Measurements from ENCODE around the gene MINDY4B.

GRCh38 chr3:150779039-150779695 is 16.2 kb upstream of the SIAH2 start:
- PRO-cap, 3 experiments = no peak in any of the 3 experiments
- RAMPAGE, long total RNA = no peak

- PRO-cap, 3 experiments = no peak in any of the 3 experiments
- RAMPAGE, long total RNA = no peak
Measured at GRCh38 chr3:150905223-150905597, at the start of gene MINDY4B. MINDY4B (minus strand) TSS chr3:150905439.

- PRO-cap, 3 experiments = no peak in any of the 3 experiments
- RAMPAGE, long total RNA = no peak
Measured at GRCh38 chr3:151101579-151101970, 16.1 kb downstream of the MED12L start.

GRCh38 chr3:151187809-151188358 is 15.1 kb downstream of the GPR171 start:
- PRO-cap, 3 experiments = no peak in any of the 3 experiments
- RAMPAGE, long total RNA = no peak

GRCh38 chr3:151275143-151275771 is 3.1 kb downstream of the P2RY14 start:
- PRO-cap, 3 experiments = no peak in any of the 3 experiments
- RAMPAGE, long total RNA = no peak

DNA sequence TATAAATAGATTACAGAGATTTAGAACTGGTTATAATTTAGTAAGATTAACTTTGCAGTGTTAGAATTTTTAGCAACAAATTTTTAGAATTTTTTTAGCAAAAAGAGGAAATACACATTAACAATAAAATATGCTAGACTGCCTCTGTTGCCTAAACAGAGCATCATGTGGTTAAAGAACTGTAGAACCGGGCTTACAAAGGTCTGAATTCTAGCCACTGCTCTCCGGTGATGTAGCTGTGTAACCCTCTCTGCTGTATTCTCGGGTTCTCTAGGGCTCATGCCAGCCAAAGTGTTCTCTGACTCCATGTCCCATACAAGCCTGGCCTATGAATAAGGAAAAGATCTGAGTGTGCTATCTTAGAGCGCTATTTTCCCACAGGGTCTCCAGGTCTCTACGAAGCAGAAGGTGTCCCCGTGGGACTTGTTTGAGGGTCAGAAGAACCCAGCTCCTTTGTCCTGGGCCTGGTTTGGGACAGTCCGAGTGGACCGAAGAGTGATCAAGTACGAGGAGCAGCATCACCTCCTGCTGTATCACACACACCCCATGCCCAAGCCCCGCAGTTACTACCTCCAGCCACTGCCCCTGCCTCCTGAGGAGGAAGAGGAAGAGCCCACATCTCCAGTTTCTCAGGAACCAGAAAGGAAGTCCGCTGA is 3.0 kb upstream of the P2RY12 start:
- PRO-cap, 3 experiments = no peak in any of the 3 experiments
- RAMPAGE, long total RNA = no peak

GRCh38 chr3:151531235-151531640 is 70.4 kb upstream of the IGSF10 start:
- PRO-cap, 3 experiments = no peak in any of the 3 experiments
- RAMPAGE, long total RNA = no peak

GRCh38 chr3:152272611-152273404 is 4.1 kb downstream of the MBNL1 start:
- PRO-cap, 3 experiments = no peak in any of the 3 experiments
- RAMPAGE, long total RNA = no peak

- PRO-cap, 3 experiments = no peak in any of the 3 experiments
- RAMPAGE, long total RNA = no peak
Measured at GRCh38 chr3:152300002-152300754, 31.4 kb downstream of the MBNL1 start.

- PRO-cap, 3 experiments = no peak in any of the 3 experiments
- RAMPAGE, long total RNA = no peak
Measured at GRCh38 chr3:152315965-152316760, 47.4 kb downstream of the MBNL1 start.

- PRO-cap, 3 experiments = no peak in any of the 3 experiments
- RAMPAGE, long total RNA = no peak
Measured at GRCh38 chr3:152326860-152327653, 58.3 kb downstream of the MBNL1 start.

DNA sequence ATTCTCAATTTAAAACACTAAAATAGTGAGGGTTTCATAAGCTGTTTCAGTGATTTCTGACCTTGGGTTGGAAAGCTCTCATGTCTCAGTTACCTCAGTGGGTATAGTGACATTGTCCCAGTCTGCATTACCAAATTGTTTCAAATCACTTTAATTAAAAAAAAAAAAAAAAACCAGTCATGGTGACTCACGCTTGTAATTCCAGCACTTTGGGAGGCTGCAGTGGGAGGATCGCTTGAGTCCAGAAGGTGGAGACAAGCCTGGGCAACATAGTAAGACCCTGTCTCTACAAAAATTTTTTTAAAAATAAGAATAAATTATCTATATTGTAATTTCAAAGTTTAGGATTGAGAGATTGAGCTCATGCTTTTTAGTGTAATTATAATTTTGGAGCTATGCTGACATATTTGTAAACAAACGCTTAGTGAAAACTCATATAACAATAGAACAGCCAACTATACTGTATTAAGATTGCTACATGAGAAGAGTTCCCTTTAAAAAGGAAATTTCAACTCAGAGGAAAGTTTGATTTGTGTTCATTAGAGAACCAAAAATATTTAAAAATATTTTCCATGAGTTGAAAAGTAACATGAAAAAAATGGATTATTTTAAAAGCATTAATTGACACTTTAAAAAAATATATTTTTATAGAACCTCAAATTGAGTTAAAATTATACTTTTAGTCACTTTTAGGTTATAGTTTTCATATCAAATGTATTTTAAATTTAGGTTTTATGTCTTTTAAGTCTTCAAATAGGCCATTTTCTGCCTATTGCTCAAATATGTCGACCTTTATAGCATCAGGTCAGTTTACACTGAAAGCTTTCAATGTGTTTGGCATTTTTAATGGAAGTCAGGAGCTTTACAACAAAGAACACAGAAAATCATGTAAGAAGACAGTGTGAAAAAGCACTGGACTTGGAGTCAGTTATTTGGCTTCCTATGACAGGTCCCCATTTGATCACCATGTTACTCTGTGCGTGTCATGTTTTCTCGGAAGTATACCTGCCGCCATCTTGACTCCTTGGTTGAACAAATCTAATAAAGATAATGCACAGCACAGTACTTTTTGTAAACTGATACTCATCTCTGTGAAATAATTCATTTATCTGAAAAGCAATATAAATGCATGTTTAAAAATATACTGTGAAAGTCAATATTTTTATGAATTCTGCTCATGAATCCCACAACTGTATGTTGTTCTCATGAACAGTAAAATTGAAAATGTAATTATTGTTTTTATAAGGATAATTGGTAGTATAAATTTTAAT is 78.4 kb downstream of the MBNL1 start:
- PRO-cap, 3 experiments = no peak in any of the 3 experiments
- RAMPAGE, long total RNA = no peak

GRCh38 chr3:152383730-152384480 is 115.2 kb downstream of the MBNL1 start:
- PRO-cap, 3 experiments = no peak in any of the 3 experiments
- RAMPAGE, long total RNA = no peak

DNA sequence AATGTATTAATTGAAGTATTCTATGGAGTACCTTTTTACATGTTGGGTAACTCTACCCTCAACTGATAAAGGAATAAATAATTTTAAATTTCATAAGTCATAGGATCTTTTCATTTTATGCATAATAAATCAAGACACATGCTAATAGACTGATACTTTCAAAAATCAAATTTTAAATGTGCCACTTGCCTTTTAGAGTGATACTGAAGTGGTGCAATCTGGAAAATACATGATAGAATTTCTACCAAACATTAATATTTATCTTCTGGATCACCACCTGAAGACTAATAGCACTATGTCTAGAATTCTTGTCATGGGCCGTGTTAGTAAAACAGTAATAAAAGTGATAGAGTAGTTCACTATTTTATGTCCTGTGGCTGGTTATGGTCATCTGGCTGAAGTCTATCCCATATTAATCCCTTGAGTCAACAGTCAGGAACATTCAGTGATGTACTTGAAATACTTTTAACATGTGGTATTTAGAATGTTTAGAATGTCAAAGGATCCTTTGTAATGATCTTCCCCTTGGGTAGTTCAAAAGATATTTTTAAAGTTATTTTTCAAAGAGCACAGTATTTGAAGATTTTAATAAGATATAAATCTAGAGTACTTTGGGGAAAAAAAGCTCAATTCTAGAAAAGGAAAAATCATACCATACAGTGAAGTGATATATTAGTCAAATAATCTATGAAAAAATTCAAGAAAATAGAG is 116.9 kb downstream of the MBNL1 start:
- PRO-cap, 3 experiments = no peak in any of the 3 experiments
- RAMPAGE, long total RNA = no peak

DNA sequence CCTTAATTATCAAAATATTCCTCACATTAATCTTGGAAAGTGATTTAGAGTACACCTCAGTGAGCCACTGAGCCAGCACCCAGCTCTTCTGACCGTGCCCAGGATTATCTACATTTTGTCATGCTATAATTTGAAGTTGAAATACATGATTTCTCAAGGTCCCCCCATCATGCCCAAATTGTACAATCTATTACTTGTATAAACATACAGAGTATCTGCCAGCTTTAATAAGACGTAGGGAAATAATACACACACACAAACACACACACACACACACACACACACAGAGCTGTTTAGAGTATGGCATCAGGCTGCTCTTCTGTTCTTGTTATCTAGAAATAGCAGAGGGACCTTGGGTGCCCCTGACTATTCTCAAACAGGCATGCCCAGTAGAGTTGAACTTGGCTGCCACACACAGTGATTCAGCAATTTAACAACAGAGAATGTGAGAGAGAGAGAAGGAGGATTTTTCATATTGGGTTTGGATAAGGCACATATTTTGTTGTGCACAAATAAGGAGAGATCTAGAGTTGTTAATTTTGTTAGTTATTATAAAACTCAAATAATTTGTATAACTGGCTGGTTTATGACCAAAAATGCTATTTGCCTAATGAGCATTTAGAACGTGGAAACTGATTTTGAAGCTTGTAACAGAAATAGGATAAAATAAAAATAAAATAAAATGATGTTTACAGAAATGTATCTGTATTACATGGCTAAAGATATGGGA is 74.5 kb downstream of the P2RY1 start:
- PRO-cap, 3 experiments = no peak in any of the 3 experiments
- RAMPAGE, long total RNA = no peak

DNA sequence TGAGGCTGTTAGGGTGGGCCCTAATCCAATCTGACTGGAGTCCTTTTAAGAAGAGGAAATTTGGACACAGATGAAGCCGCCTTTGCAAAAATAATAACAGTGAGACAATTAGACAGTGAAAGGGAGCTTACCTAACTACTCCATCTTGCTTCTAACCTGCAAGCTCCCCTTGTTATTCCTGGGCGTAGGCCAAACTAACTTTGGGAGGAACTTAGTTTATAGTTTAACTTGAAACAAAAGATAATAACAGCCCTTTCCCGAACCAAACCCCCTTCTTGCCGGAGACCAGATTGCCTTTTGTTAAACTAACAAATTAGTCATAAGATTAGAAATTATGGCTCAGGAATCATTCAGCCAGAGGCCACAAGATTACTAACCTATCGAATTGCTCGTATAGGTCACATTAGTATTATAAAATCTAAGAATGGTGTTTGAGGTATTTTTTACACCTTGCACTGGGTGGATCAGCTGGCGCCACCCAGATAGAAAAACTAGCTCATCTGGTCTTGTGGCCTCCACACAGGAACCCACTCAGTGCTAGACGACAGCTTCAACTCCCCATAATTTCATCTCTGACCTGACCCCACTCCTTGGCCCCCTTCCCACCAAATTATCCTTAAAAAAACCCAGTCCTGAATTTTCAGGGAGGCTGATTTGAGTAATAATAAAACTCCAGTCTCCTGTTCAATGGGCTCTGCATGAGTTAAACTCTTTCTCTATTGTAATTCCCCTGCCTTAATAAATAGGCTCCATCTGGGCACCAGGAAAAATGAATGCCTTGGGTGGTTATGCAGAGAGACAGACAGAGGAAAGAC is 65.2 kb upstream of the RAP2B start:
- PRO-cap, 3 experiments = no peak in any of the 3 experiments
- RAMPAGE, long total RNA = no peak

DNA sequence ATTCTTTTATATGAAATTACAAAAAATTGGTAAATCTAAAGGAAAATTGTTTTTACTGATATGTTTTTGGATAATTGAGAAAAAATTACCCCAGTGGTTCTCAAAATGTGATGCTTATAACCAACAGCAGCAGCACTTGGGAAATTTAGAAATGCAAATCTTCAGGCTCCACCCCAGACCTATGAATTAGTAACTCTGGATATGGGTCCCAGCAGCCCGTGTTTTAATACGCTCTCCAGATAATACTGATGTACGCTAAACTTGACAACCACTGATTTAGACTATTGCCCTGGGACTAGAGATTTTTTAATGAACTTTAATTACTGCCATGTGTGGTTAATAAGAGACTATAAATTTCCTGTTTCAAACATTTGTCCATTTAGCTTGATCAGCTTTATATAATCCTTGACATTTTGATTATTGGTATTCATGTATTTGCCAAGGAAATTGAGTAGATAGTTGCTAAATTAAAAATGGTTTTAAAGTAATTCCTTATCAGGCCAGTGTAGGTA is 379.8 kb downstream of the RAP2B start:
- PRO-cap, 3 experiments = no peak in any of the 3 experiments
- RAMPAGE, long total RNA = no peak

- PRO-cap, 3 experiments = no peak in any of the 3 experiments
- RAMPAGE, long total RNA = no peak
Measured at GRCh38 chr3:153977837-153978037, 143.5 kb upstream of the ARHGEF26 start.

DNA sequence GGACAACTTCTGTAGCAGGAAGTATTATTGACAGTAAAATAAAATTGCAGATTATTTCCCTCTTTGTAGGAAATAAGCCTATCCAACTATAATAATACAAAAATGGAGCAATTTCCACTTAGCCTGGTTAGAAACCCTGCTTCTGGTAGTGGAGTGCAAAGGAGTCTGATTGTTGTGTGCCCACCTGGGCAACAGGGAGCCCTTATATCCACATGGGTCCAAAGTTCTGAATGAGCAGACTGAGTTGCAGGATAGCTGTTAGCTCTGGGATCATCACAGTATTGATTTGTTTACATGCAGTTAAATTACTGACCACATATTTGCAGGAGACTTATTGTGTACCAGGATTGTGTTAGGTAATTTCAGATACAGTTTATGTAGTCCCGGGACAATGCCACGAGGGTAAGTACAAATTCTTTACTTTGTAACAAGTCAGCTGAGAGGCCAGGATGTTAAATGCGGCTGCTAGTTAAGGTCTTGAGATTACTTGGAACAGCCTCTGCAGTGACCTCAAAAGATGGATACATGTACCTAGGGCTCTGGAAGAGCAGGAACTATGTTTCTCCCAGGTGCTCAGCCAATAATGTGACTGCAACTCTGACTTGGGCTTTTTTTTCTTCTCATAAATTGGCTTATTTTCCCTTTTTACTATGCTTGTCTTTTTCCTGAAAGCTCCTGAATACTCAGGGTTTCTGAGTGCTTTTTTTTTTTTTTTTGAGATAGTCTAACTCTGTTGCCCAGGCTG is 18.9 kb downstream of the ARHGEF26 start:
- PRO-cap, 3 experiments = no peak in any of the 3 experiments
- RAMPAGE, long total RNA = no peak

GRCh38 chr3:154213435-154214214 is 92.4 kb downstream of the ARHGEF26 start:
- PRO-cap, 3 experiments = no peak in any of the 3 experiments
- RAMPAGE, long total RNA = no peak

All from cerebellum (tissue), 5 donors.